Placental epithelial cell (primary cell): ENCODE data around the genes TSPO2, NFYA and TREML2.

DNA sequence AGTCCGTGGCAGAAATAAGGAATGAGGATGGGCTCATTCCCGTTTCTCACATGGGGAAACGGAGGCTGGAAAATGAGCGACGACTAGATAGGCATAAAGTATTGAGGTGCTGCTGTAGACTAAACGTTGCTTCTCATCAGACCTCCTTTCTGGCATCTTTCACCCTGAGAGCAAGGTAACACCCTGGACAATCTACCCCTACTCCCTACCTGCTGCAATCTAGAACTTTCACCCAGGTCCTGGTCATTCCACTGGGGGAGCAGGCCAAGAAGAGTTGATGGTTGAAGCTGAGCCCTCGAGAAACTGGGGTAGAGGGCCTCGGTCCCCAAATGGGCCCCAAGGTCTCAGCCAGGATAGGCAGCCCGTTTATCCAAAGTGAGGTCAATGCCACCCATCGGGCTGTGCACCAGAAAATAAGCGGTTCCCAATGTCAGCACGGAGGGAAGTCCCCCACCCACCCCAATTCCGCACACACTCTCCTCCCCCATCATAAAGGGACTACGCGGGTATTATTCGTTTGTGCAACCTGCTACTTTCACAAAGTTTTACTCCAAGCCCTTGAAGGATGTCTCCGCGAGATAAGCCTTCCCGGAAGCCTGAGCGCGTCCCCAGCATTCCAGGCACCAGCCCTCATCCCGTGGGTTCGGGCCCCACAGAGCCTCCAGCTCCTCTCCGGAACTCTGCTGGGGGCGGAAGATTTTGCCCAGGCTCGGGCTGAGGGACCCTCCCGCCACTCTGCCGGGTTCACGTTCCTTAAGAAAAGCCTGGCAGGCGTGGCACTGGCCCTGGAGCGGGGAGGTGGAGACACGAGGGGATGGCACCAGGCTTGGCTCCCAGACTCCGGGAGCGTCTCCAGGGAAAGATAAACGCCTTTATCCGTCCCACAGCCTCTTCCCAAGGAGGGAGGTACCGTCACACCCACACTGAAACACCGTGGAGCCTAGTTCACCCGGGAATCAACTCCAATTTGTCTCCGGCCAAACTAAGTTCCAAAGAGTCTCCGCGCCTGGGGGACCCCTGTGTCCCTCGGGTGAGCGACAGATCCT lies 1.2 kb downstream of the KCNK5 start:
- CAGE, long polyA plus RNA, result no peak

DNA sequence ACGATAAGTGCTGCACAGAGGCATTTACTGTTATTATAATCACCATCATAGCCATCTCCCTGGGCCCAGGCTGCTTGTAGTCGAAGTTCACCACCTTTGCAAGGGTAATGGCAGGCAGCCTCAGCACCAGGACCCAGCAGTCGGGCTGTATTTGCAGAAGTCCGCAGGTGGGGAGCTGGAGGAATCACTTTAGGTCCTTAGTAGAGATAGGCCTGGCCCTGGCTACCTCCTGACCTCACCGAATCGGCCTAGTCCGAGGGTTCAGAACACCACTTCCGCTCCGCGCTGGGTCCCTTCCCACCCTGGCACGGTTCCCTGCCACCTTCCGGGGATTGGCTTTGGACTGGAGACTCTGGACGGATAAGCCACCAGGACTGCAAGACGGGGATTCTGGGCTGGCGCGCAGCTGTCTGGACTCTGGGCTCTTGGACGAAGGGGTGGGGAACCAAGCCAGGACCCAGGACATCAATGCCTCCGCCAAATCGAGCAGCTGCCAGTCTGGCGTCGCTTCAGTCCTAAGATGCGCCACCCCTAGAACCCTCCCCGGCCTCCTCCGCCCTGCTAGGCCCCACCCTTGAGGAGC lies 1.4 kb downstream of the KCNK17 start:
- CAGE, long polyA plus RNA, result no peak

GRCh38 chr6:39420293-39420654 lies 97.8 kb upstream of the KCNK16 start:
- CAGE, long polyA plus RNA, result no peak

GRCh38 chr6:39803885-39804390 lies 11.8 kb downstream of the DAAM2 start:
- CAGE, long polyA plus RNA, result no peak

GRCh38 chr6:39938223-39938693 lies 4.0 kb upstream of the MOCS1 start:
- CAGE, long polyA plus RNA, result no peak

DNA sequence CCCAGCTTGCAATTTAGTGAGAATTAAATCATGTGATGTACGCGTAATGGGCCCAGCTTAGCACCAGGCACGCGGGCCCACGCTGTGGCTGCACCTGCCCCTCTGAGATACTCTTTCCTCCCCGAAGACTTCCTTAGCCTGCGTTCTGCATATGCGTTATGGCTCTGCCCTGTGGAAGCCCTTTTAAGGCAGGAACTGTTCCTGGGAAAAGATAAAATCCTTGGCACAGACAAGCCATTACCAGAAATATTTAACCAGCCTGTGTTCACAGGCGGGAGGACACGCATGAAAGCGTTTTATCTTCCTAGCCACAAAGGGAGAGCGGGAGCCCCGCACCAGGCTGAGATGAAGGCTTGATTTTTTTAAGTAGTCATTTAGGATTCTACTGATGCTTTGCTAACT lies 311.0 kb downstream of the LRFN2 start:
- CAGE, long polyA plus RNA, result no peak

DNA sequence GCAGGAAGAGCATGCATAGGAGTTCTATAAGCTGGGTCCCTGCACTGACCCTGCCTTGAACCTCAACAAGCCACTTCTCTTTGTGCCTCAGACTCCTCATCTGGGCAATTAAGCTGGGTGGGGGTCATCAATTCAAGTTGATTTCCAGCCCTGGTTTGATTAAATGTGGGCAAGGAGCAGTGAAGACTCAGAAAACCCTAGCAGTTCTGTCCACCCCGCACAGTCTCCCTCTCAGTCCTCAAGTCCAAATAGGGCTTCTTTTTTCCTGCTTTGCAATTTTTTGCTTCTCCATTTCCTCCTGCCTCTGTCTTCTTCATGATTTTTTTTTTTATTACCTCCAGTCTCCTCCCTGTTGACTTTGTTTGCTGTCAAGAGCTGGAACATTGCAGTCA lies 142.6 kb downstream of the LRFN2 start:
- CAGE, long polyA plus RNA, result no peak

- CAGE, long polyA plus RNA, result no peak
Measured at GRCh38 chr6:41042047-41042619, at the start of gene TSPO2. TSS of gene TSPO2 (plus strand) at chr6:41042467.

GRCh38 chr6:41046049-41046530 lies 3.8 kb downstream of the TSPO2 start:
- CAGE, long polyA plus RNA, result no peak

DNA sequence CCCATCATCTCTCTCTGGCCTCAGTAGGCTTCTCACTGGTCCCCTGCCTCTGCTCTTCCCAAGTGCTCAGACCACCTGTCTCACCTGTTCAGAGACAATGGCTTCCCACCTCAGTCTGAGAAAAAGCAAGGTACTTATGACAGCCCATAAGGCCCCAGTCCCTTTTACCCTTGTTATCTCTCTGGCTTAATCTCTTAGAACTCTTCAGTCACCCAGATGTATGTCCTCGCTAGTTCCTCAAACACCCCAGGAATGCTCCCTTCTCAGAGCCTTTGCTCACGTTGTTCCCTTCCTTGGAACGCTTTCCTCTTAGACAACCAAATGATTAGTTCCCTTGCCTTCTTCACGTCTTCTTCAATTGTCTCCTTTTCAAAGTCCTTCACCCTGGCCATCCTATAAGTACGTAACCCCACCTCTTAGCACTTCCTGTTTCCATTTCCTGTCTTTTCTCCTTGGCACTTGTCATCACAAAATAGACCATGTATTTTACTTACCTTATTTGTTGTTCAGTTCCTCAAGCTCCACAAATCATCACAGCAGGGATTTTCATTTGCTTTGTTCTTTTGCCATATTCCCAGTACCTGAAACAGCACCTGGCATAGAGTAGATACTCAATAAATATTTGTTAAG lies 1.1 kb upstream of the APOBEC2 start:
- CAGE, long polyA plus RNA, result no peak

DNA sequence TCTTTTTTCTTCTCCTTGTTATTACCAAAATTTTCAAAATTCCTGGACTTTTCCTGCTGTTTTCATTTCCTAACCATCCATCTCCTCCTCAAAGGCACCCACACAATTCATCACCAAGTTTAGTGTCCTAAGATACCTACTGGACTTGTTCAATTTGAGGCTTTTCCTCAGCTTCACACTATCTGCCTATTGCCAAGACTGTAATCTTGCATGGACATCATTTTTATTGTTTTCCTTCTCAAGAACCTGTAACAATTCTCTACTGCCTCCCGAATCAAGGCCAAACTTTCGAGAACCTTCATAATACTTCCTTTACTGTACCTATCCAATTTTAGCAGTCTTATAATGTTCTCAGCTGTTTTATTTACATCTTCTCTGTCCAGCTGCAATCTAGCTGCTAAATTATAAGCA lies 7.1 kb downstream of the APOBEC2 start:
- CAGE, long polyA plus RNA, result no peak

GRCh38 chr6:41063816-41064458 lies 8.2 kb downstream of the OARD1 start:
- CAGE, long polyA plus RNA, result no peak

- CAGE, long polyA plus RNA, result no peak
Measured at GRCh38 chr6:41071354-41071766, 796 bp downstream of the OARD1 start.

- CAGE, long polyA plus RNA, result no peak
Measured at GRCh38 chr6:41072708-41073577, at the start of gene NFYA. TSS of gene NFYA (plus strand) at chr6:41072974.

GRCh38 chr6:41097349-41098288 lies 24.8 kb downstream of the NFYA start:
- CAGE, long polyA plus RNA, result no peak

GRCh38 chr6:41199783-41200010 lies 1.3 kb downstream of the TREML2 start:
- CAGE, long polyA plus RNA, result no peak

- CAGE, long polyA plus RNA, result no peak
Measured at GRCh38 chr6:41200219-41201420, at the start of gene TREML2. TSS of gene TREML2 (minus strand) at chr6:41201149.

GRCh38 chr6:41427326-41427781 lies 91.9 kb downstream of the NCR2 start:
- CAGE, long polyA plus RNA, result no peak

- CAGE, long polyA plus RNA, result no peak
Measured at GRCh38 chr6:41443256-41444078, 102.7 kb upstream of the FOXP4 start.

DNA sequence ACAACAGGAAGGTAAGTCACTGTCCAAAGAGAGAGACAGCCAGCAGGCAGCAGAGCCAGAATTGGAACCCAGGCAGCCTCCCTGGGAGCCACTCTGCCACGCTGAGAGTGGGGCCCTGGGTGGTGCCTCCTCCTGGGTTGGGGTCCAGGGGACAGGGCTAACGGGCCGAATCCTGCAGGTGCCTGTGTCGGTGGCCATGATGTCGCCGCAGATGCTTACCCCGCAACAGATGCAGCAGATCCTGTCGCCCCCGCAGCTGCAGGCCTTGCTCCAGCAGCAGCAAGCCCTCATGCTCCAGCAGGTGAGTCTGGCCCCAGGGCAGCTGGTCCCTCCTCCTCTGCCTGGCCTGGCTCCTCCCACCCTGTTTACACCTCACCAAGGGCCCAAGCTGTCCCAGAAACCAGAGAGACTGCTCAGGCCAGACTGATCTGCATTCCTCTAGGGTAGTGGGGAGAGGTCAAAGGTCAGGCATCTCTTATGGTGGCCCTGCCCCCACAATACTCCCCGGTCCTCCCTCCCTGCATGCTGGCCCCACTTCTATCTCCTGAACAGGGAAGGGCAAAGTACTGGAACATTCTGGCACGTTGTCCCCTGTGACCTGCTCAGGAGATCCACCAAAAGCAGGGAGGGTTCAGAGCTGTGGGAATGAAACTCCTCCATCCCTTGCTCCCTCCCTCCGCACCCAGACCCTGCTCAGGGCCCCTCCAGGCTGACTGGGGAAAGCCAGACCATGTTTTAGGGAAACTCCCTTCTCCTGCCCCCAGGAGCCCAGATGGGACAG lies 38.6 kb downstream of the FOXP4 start:
- CAGE, long polyA plus RNA, result no peak